Epithelial cell of esophagus (primary cell): ENCODE data around the gene SLC29A4.

GRCh38 chr7:4144772-4145616, 537.1 kb upstream of the FOXK1 start:
- RRBS, result 20% methylated on average over 2 of the region's 31 CpGs

DNA sequence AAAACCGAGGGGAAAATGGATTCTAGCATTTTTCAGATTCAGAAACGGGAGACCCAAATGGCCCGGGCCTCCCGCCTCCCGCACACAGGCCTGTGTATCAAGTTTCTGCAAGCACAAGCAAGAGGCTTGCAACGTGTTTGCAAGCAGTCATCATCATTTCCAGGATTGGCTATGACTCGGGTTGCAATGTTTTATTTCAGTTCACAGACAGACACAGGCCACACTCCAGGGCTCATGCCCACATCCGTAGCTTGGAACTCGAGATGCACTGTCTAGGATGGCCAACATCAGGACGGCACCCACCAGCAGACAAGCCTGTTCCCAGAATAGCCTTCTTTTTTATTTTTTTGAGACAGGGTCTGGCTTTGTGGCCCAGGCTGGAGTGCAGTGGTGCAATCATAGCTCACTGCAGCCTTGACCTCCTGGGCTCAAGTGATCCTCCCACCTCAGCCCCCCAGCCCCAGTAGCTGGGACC, 68.2 kb upstream of the FOXK1 start:
- RRBS, result no CpG with 5 or more reads among the region's 10 CpGs

- RRBS, result 2% methylated on average over 47 of the region's 111 CpGs
Observed at GRCh38 chr7:4641546-4642465, 40.3 kb upstream of the FOXK1 start.

GRCh38 chr7:4642576-4642929, 39.5 kb upstream of the FOXK1 start:
- RRBS, result no CpG with 5 or more reads among the region's 8 CpGs

GRCh38 chr7:4711210-4711706, 29.2 kb downstream of the FOXK1 start:
- RRBS, result no CpG with 5 or more reads among the region's 13 CpGs

DNA sequence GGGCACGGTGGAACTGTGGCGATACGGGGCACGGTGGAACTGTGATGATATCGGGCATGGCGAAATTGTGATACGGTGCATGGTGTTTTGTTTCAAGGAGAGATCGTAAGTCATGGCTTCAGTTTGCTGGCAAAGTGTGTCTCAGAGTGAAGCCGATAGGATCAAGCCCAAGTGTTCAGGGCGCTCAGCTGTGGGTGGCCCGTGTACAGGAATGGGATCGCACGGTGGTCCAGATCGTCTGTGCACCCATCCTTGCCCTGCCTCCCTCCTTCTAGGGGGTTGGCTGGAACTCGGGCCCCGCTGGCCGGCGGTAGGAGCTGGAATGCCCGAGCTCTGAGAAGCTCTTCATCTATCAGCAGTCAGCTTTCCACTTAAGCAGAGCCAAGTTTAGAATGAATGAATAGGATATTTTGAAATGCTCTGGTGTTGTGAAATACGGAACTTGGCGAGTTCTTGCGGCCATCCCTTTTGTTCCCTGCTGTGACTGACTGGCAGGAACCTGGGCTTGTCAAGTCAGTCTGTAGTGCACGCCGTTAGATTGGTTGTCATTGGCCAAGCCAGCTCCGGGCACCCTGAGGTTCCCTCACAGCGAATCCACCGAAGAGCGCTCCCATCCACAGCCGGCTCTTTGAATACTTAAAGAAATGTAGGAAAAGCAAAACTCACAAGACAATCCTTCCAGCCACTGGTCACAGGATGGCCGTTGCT, 33.2 kb downstream of the FOXK1 start:
- RRBS, result 8% methylated on average over 5 of the region's 30 CpGs

DNA sequence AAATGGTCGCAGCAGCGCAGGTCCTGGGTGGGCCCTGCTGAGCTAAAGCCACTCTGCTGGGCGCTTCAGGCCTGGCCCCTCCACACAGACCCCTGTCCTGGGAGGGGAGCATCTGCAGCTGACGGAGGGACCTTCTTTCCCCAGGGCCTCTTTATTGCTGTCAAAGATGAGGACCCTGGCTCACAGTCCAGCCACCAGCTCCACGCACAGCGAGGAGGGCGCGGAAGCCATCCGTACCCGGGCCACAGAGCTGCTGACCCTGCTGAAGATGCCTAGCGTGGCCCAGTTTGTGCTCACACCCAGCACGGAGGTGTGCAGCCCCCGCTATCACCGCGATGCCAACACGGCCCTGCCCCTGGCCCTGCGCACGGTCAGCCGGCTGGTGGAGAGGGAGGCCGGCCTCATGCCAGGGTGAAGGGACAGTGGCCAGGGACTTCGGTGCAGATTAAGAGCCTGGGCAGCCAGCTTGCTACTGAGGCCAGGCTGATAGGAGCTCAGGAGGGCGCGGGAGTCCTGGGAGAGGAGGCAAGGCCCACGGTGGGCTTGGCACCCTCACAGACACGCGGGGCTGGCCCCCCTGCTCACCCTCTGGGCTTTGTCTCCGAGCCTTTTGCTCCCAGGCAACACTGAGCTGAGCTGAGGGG, 15.7 kb downstream of the AP5Z1 start:
- RRBS, result no CpG with 5 or more reads among the region's 27 CpGs

DNA sequence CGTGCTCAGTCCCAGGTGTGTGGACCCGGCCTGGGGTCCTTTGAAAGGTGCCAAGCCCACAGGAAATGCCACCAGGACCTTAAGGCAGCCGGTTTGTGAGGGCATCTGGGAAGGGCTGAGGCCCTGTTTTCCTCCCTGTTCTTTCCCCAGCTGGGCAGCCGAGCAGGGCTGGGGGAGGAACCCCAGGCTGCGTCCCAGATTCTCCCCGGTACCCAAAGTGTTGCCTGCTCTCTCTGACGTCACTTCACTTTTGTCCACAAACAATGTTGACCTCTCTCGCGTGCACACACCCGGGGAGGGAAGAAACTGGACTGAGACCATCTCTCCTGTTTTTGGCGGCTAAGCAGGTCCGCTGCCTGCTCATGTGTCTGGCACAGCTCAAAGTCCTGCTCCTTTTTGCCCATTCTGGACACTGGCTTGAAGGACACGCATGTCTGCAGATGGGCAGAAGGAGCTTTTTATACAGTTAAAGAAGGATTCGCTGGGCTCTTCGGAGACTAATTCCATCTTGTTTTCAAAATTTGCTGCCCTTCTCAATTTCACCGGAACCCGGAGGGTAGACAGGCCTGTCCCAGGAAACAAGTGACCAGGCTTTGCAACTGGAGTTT, 37.4 kb downstream of the PAPOLB start:
- RRBS, result 52% methylated on average over 8 of the region's 17 CpGs

- RRBS, result no CpG with 5 or more reads among the region's 18 CpGs
Observed at GRCh38 chr7:4835583-4836178, 26.1 kb downstream of the PAPOLB start.

GRCh38 chr7:4882045-4882814, 1.3 kb downstream of the RADIL start:
- RRBS, result 6% methylated on average over 2 of the region's 27 CpGs

DNA sequence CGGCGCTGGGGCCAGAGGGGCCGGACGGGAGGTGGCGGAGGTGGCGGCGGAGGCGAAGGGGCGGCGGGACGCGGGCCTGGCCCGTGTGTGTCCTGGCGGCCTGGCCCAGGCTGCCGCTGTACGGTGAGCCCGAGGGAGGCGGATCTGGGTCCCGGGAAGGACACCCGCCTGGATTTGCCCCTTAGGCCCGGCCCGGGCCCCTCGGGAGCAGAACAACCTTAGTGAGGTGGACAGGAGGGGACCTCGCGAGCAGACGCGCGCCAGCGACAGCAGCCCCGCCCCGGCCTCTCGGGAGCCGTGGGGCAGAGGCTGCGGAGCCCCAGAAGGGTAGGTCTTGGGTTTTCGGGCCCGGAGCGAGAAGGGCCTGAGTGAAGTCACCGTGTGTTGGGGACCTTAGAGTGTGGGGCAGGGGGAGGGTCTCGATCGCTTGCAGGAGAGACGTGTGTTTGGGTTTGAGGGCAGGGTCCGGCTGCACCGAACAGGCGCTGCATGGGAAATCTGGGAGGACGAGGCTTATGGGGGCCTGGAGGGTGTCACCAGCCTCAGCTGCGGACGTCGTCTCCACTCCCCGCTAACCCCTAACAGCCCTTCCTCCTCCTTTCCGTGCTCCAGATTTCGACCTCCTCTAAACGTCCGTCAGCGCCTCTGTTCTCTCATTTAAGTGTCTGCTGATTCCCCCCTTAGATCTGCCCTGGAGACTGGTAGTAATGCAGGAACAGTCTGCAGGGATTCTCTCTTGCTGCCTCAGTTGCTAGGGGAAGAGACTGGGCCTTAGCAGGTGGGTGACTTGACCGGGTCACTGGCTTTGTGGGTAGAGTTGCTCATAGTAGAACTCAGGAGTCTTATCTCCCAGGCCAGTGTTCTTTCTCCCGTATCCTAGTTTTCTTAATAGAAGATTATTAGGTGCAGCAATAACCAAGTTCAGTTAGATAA, 676 bp downstream of the RBAK start:
- RRBS, result no CpG with 5 or more reads among the region's 56 CpGs

- RRBS, result no CpG with 5 or more reads among the region's 31 CpGs
Observed at GRCh38 chr7:5226866-5227578, 37.0 kb downstream of the WIPI2 start.

DNA sequence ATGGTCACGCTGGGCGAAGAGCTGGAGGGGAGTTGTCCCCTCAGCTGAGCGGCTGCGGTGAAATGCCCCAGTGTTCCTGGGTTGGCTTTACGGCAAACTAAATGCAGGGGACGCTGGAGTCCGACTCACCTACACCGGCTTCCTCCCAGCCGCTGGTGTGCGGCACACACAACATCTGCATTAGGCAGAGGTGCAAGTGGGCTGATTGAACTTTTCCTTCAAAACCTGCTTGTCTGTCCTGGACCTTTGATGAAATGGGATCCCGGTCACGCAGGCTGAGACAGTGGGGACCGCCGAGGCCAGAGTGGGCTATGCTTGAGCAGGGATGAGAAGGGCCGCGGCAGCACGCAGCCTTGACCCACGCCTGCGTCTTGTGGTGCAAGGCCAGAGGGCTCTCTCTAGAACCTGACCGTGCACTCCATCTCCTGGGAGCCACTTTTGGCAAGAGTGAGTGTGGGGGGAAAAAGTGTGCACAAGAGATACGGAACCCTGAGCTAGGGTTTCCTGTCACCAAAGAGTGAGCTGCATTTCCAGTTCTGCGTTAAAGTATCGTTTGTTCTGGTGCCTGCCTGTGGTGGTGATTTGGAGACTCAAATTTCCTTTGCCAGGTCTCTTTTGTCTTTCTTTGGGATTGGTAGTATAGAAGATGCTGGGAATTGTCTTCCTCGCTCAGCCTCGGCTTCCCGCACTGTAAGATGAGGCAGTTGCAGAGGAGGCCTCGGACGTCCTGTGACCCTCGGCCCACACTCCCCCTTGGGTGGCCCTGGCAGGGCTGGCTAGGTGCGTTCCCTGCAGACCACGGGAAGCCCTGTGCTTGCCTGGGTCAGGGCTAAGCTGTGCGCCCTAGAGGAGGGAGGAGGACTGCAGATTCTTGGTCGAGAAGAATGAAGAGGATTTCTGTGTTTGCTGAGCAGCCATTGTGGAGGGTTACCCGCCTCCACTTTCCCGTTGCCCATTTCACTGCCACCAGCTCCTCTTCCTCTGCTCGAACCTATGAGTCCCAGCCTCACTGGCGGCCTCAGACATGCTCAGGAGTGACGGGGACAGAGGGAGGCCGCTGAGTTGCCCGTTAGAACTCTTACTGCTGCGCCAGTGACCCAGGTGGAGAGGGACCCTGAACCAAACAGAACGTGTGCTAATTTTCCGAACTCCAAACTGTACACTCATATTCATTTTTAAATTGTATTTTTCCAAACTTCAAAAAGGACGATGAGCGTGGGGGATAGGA, 42.7 kb downstream of the WIPI2 start:
- RRBS, result no CpG with 5 or more reads among the region's 45 CpGs

- RRBS, result 2% methylated on average over 18 of the region's 84 CpGs
Observed at GRCh38 chr7:5282776-5283430, at the start of gene SLC29A4. SLC29A4 (plus strand) TSS chr7:5282943.

DNA sequence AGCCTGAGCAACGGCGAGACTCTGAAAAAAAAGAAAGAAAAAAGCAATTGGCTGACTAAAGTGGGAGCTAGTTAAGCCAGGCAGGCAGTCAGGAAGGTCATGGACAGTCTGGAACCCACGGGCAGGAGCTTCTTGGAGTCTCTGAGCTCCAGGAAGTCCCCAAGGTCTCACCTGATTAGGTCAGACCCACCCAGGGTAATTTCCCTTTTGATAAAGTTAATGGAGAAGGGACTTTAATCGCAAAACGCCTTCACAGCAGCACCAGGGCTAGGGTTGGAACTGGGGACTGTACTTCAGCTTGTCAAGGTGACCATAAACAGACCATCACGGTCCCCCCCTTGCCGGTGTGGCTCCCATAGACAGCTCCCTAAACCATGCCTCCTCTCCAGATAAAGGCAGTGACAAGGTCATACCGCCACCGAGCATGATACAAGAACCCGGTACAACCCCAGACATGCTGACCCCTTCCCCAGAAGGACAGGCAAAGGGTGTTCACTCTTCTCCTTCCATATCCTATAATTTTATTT, 6.7 kb downstream of the SLC29A4 start:
- RRBS, result 97% methylated on average over 4 of the region's 10 CpGs

- RRBS, result no CpG with 5 or more reads among the region's 13 CpGs
Observed at GRCh38 chr7:5320369-5320764, 37.6 kb downstream of the SLC29A4 start.

GRCh38 chr7:5408750-5409186, 14.9 kb downstream of the TNRC18 start:
- RRBS, result no CpG with 5 or more reads among the region's 4 CpGs

GRCh38 chr7:5420398-5421406, 2.9 kb downstream of the TNRC18 start:
- RRBS, result 2% methylated on average over 35 of the region's 114 CpGs

DNA sequence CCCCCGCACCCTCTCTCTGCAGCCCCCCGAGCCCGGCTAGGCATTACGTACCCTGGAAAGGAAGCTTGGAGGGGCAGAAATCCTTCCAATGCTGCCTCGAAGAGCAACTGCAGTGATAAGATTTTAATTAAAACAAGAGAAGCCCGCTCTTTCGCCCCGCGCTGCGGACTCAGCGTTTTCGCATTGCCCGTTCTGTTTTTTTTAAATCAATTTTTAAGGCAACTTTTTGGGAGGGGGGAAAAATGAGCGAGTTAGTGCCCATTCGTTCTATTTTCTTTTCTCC, 1.5 kb upstream of the TNRC18 start:
- RRBS, result 3% methylated on average over 3 of the region's 15 CpGs

DNA sequence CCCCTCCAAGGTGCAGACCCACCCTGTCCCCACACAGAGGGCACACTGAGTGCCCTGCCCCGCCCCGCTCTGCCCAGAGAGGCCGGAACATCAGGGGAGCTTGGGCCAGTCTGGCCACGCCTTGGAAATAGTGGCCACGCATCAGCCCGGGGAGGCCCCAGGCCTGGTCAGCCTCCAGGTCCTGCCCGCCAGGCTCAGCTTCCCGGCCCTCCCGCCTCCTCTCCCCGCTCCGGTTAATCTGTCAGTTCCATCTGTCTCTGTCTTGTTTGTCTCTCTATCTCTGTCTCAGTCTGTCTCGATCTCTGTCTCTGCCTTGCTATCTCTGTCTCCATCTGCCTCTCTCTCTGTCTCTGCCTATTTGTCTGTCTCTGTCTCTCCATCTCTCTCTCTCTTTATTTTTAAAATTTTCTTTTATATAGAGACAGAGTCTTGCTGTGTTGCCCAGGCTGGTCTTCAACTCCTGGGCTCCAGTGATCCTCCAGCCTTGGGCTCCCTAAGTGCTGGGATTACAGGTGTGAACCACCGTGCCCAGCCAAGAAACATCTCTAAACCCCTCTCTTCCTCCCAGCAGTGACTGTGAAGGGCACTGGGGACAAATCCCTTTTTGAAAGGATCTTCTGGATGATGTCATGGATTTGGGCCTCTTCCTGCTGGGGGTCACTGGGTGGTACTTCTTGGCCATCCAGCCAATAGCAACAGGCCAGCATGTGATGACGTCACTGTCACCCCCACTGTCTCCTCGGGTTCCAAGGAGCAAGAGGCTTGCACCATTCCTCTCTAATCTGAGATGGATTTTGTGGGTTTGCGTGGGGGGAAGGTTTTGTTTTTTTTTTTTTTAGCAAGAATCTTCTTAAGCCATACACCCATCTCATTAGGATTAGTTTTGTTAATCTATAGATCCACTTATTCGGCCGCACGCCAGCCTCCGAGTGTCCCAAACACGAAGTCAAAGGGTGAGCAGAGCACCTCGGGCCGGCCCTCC, 29.1 kb upstream of the TNRC18 start:
- RRBS, result 52% methylated on average over 6 of the region's 23 CpGs